Gastrocnemius medialis (tissue), 3 donors: ENCODE measurements around the gene SOX8.

GRCh38 chr16:669987-670517, 2.1 kb downstream of the RHOT2 start:
- PRO-cap, result no peak
- RAMPAGE, long total RNA, 3 experiments, result no peak in any of the 3 experiments

GRCh38 chr16:715659-716599, 1.0 kb downstream of the METRN start:
- PRO-cap, result no peak
- RAMPAGE, long total RNA, 3 experiments, result no peak in any of the 3 experiments

DNA sequence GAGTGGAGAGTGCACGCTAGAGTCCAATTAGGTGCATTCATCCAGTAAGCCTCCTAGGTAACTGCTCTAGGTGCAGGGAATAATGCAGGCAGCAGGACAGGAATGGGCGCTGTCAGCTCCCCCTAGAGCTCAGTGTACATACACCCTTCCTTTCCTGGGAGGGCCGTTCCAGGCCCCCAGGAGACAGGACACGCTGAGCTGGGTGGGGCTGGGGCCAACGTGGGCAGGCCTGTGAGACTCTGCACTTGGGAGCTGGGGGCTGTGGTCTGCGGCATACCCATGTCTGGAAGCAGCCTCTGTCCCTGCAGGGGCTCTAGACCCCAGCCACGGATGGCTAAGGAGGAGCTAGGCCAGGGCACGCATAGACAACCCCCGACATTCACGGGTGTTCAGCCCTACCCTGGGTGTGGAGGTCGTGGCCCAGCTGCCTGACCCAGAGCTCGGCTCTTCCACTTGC, 1.1 kb upstream of the ANTKMT start:
- PRO-cap, result no peak
- RAMPAGE, long total RNA, 3 experiments, result no peak in any of the 3 experiments

- PRO-cap, result no peak
- RAMPAGE, long total RNA, 3 experiments, result no peak in any of the 3 experiments
Measured at GRCh38 chr16:842148-842622, 41.7 kb upstream of the GNG13 start.

DNA sequence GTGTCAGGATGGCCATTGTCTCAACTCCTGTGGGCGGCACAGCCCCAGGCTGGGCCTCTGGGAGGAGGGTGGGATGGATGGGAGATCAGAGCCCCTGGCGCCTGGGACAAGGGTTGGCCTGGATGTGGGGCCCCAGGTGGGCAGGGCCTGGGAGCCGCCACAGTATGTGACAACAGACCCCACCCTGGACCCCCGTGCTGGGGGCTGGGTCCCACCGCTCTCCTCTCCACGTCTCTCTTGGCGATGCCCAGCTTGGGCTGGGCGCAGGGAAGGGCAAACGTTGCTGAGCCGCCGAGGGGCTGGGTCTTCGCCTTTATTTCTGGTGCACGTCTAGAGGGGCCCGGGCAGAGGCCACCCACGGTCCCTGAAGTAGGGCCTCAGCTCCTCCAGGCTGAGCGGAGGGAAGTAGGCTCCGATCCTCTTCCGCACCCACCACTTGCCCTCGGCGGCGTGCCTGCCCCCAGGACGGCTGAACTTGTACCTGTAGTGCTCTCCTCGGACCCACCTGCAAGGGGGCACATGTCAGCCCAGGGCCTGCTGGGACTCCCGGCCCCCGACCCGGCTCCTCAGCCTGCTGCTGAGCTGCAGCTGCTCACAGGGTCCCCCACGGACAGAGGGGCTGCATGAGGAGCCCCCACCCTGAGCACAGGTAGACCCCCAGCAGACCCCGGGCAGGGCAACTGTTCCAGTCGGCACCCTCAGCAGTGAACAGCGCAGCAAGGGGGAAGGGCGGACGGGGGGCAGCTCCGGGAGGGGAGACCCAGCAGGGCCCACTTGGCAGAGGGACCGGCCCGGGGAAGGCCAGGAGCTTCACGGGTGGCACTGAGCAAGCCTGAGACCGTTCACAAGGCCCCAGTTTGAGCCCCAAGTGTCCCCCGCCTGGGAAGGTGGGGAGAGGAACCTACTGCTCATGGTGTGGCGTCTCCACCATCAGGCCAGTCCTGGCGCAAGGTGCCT, 53.9 kb upstream of the GNG13 start:
- PRO-cap, result no peak
- RAMPAGE, long total RNA, 3 experiments, result no peak in any of the 3 experiments

GRCh38 chr16:861758-862105, 61.2 kb upstream of the GNG13 start:
- PRO-cap, result no peak
- RAMPAGE, long total RNA, 3 experiments, result no peak in any of the 3 experiments

GRCh38 chr16:903508-903884, 67.3 kb downstream of the LMF1 start:
- PRO-cap, result no peak
- RAMPAGE, long total RNA, 3 experiments, result no peak in any of the 3 experiments

DNA sequence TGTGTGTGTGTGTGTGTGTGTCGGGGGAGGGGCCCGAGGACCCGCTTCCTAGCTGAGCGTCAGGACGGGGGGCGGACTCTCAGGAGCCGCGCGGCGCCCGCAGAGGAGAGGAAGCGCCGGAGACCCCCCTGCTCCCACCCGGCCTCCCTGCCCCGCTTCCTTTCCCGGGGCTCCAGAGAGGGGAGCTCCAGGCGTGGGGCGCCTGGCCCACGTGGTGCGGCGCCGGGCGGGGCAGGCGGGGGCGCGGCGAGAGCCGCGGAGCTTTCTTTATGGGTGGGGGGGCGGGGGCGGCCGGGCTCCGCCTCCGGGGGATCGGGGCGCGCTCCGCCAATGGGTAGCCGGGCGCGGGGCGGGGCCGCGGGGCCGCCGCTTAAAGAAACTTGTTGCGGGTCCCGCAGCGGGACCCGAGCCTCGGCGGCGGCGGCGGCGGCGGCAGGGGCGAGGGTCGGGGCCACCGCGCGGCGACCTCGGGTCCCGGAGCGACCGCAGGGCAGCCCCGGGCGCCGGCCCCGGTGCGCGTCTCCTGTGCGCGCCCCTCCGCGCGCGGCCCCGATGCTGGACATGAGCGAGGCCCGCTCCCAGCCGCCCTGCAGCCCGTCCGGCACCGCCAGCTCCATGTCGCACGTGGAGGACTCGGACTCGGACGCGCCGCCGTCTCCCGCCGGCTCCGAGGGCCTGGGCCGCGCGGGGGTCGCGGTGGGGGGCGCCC, at the start of gene SOX8:
Gene SOX8, plus strand, starts transcription at position 400 of the 709 bp plus-strand sequence.
- PRO-cap, result bidirectional peak, plus-strand start at position 383 of the sequence, minus-strand start at position 243 of the sequence
- RAMPAGE, long total RNA, 3 experiments, result start-site peak on the minus strand in 2 of 3 experiments, centred at positions 205 to 223 of the sequence, 19 to 78 reads per replicate

- PRO-cap, result no peak
- RAMPAGE, long total RNA, 3 experiments, result no peak in any of the 3 experiments
Measured at GRCh38 chr16:984122-984709, 2.6 kb downstream of the SOX8 start.

- PRO-cap, result no peak
- RAMPAGE, long total RNA, 3 experiments, result no peak in any of the 3 experiments
Measured at GRCh38 chr16:1090162-1090802, 5.8 kb downstream of the C1QTNF8 start.

- PRO-cap, result bidirectional peak, plus-strand start at chr16:1091545, minus-strand start at chr16:1091353
- RAMPAGE, long total RNA, 3 experiments, result no peak in any of the 3 experiments
Measured at GRCh38 chr16:1091088-1091820, 4.8 kb downstream of the C1QTNF8 start.

DNA sequence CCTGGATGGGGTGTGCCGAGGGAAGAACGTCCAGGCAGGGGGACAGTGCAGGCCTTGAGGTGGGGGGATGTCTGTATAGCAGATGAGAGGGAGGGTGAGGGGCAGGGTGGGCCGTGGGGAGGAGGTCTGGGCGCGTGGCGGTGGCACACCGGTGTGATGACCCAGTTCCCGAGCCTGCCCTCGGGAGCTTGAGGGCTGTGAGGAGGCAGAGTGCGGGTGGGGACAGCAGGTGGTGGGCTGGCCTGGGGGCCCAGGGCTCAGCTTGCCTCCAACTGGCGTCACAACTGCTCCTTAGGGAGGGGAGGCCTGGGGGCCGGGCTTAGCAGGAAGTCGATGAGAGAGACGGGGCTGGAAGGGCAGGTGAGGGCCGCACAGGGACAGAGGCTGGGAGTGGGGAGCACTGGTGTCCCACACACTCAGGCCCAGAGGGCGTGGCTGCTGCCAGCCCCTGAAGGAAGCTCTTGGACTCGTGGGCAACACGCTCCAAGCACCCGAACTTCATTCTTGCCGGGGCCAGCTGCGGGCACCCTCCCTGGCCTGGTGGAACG, 6.5 kb downstream of the CACNA1H start:
- PRO-cap, result no peak
- RAMPAGE, long total RNA, 3 experiments, result no peak in any of the 3 experiments

- PRO-cap, result no peak
- RAMPAGE, long total RNA, 3 experiments, result no peak in any of the 3 experiments
Measured at GRCh38 chr16:1205066-1205420, 20.0 kb downstream of the TPSG1 start.

DNA sequence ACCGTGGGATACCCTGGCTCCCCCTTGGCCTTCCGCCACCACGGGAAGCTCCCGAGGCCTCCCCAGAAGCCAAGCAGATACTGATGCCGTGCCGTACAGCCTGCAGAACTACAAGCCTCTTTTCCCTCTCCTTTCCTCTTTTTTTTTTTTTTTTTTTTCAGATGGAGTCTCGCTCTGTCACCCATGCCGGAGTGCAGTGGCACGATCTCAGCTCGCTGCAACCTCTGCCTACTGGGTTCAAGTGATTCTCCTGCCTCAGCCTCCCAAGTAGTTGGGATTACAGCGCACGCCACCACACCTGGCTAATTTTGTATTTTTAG, 17.5 kb upstream of the UBE2I start:
- PRO-cap, result no peak
- RAMPAGE, long total RNA, 3 experiments, result no peak in any of the 3 experiments

DNA sequence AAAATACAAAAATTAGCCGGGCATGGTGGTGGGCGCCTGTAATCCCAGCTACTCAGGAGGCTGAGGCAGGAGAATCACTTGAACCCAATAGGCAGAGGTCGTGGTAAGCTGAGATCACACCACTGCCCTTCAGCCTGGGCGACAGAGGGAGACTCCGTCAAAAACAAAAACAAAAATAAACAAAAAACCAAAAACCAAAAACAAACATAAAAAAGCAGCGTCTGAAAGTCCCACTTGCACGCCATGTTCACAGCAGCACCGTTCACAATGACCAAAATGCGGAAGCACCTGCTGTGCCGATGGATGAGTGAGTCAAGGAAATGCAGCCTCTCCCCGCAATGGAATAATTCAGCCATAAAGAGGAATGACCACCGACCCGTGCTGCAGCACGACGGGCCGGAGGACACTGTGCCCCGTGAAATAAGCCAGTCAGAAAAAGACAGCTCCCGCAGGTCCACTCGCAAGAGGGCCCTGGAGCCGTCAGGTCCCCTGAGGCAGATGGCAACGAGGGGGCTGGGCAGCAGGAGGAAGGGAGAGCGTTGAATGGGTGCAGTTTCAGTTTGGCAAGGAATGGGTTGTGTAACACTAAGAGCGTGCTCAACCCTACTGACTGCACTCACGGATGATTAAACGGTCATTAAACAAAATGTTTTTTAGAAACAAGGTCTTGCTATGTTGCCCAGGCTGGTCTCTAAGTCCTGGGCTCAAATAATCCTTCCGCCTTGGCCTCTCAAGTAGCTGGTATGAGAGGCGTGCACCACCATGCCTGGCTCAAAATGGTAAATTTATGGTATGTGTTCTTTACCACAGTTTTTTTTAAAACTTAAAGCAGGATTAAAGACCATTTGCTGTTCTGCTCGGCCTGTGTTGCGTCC, 5.1 kb downstream of the CLCN7 start:
- PRO-cap, result no peak
- RAMPAGE, long total RNA, 3 experiments, result no peak in any of the 3 experiments

DNA sequence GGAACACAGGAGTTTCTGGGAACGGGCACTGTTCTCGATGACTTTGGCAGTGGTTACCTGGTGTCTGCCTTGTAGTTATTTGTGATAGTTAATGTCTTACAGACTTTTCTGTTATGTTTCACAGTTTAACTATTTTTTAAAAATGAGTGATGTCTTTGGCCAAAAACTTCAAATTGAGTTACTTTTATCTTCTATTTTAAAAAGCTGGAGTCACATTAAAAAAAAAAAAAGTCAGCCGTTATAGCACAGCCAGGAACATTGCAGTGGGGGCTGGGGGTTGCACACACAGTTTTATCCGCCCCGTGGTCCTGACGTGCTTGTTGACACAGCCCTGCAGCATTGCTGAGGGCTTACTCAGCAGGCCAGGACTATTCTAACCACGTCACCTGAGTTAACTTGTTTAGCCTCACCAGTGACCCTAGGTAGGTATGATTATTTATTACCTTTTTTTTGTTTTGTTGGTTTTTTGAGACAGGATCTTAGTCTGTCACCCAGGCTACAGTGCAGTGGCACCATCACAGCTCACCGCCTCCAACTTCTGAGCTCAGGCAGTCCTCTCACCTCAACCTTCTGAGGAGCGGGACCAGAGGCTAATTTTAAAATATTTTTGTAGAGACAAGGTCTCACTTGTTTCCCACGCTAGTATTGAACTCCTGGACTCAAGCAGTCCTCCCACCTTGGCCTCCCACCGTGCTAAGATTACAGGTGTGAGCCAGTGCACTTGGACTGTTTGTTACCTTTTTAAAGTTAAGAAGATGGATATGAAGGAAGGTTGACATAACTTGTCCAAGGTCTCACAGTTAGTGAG, 11.1 kb downstream of the JPT2 start:
- PRO-cap, result no peak
- RAMPAGE, long total RNA, 3 experiments, result no peak in any of the 3 experiments

GRCh38 chr16:1757919-1758250, 13.5 kb downstream of the NME3 start:
- PRO-cap, result no peak
- RAMPAGE, long total RNA, 3 experiments, result no peak in any of the 3 experiments

- PRO-cap, result no peak
- RAMPAGE, long total RNA, 3 experiments, result no peak in any of the 3 experiments
Measured at GRCh38 chr16:1783282-1783781, 572 bp downstream of the NUBP2 start.

GRCh38 chr16:1788593-1789397, 4.7 kb downstream of the IGFALS start:
- PRO-cap, result no peak
- RAMPAGE, long total RNA, 3 experiments, result no peak in any of the 3 experiments

- PRO-cap, result no peak
- RAMPAGE, long total RNA, 3 experiments, result no peak in any of the 3 experiments
Measured at GRCh38 chr16:1839443-1840050, 12.5 kb downstream of the FAHD1 start.